ENCODE results near the genes HOXA11 and CPVL.

DNA sequence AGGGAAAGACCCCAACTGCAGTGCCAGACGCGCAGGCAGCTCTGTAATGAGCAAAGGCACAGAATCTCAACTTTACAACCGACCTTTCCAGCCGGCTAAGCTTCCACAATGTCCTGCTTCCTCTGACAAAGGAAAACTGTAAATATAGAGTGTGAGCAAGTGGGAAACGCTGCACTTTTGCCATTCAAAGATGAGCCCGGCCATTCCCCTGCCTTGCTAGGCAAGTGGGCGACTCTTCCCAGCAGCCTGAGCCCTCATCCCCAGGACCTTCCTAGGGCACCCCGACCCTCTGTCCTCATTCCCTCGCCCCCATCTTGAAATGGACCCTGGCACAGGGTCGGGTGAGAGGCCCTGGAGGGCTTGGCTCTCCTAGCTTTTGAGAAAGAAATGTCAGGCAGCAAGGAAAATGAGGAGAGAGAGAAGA, 1.1 kb downstream of the HOXA7 start:
- PRO-cap, 3 experiments = no peak in any of the 3 experiments
- RAMPAGE, long total RNA, 2 experiments = no peak in any of the 2 experiments
- RRBS = 4% methylated on average over 3 of the region's 10 CpGs

GRCh38 chr7:27171007-27172340, 2.6 kb downstream of the HOXA10 start:
- PRO-cap, 3 experiments = no peak in any of the 3 experiments
- RAMPAGE, long total RNA, 2 experiments = no peak in any of the 2 experiments
- RRBS = 15% methylated on average over 5 of the region's 39 CpGs

- PRO-cap, 3 experiments = no peak in any of the 3 experiments
- RAMPAGE, long total RNA, 2 experiments = no peak in any of the 2 experiments
- RRBS = no CpG with 5 or more reads among the region's 4 CpGs
These were observed 3.3 kb downstream of the HOXA11 start for GRCh38 chr7:27181733-27182195.

DNA sequence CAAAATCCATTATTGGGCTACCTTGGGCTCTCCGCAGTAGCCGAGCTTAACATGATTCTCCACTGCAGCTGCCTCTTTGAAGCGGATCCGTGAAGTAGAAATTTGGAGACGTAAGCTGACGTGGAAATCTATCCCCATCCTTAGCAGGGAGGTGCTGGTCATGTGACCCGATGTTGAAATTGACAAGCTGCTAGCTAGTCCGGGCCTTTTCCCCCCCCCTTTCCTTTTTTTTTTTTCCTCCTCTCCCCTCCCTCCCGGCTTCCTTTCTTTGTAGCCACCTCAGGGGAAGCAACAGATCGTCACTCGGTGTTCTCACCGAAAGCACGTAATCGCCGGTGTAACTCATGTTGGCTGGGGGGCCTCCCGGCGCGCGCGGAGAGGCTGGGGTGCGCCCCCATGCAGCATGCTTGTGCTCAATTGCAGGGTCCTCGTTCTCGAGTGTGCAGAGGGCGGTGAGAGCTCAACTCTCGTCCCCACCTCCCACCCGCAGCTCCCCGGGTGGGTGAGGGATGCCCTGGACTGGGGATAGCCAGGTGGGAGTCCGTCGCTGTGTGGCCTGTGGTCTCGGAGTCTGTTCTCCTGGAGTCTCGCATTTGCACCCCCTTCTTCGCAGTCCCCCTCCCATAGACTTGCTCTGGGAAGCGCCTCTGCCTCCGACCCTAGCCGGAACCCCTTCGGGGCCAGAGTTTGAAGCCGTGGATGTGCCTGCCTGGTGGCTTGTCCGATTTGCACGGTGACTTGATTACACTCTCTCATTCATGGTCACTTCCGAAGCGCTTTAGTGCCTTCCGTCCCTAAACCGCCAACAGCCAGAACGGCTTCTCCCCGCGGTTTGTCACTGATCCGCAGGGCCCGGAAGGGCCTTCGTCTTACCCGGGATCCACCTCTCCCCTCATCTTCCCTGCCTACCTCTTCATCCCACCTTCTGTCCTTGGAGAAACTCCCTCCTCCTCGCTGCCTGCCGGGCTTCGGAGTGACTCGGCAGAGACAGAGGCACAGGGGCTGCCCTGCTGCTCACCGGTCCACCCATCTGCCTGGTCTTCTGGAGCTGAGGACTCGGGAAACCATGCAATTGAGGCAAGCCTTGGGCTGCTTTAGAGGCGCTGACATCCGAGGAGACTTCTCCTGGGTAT, at the start of gene HOXA11:
TSS of gene HOXA11 (minus strand) at position 98 of the 1,133 bp plus-strand sequence.
- PRO-cap, 3 experiments = no peak in any of the 3 experiments
- RAMPAGE, long total RNA, 2 experiments = no peak in any of the 2 experiments
- RRBS = 5% methylated on average over 12 of the region's 58 CpGs

GRCh38 chr7:27187144-27187786, 2.2 kb upstream of the HOXA11 start:
- PRO-cap, 3 experiments = no peak in any of the 3 experiments
- RAMPAGE, long total RNA, 2 experiments = no peak in any of the 2 experiments
- RRBS = no CpG with 5 or more reads among the region's 9 CpGs

- PRO-cap, 3 experiments = no peak in any of the 3 experiments
- RAMPAGE, long total RNA, 2 experiments = no peak in any of the 2 experiments
- RRBS = no CpG with 5 or more reads among the region's 22 CpGs
These were observed 2.7 kb upstream of the HOXA11 start for GRCh38 chr7:27187787-27188142.

GRCh38 chr7:27244292-27244887, 1.8 kb downstream of the EVX1 start:
- PRO-cap, 3 experiments = no peak in any of the 3 experiments
- RAMPAGE, long total RNA, 2 experiments = no peak in any of the 2 experiments
- RRBS = no CpG with 5 or more reads among the region's 8 CpGs

DNA sequence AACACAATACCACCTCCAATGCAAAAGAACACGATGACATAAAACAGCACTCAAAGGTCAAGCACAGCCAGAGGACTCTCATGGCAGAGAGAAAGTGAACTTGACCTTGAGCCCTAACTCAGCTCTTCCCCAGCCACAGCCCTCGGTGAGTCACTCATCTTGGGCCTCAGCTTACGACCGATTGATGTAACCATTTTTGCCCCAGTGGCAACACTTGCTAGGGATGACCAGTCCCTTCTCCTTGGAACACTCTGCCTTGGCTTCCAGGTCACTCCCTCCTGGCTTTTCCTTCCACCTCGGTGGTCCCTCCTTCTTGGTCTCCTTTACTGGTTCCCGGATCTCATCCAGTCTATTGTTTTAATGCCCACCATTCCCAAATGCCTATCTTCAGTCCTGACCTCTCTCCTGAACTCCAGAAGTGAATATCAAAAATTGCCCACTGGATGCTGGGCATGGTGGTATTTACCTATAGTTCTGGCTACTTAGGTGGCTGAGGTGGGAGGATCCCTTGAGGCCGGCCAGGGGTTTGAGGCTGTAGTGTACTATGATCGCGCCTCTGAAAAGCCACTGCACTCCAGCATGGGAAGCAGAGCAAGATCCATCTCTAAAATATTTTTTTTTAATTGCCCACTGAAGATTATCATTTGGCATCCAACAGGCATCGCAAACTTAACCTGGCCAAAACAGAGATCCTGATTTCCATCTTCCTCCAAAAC, 77.6 kb downstream of the JAZF1 start:
- PRO-cap, 3 experiments = peak in 3 of 3 experiments; most common plus-strand start position 230 of the sequence (in 3); most common minus-strand start position 144 of the sequence (in 1)
- RAMPAGE, long total RNA, 2 experiments = no peak in any of the 2 experiments
- RRBS = no CpG with 5 or more reads among the region's 10 CpGs

GRCh38 chr7:28105537-28105981, 75.0 kb downstream of the JAZF1 start:
- PRO-cap, 3 experiments = peak in 3 of 3 experiments; most common plus-strand start chr7:28105756 (in 3); most common minus-strand start chr7:28105739 (in 3)
- RAMPAGE, long total RNA, 2 experiments = no peak in any of the 2 experiments
- RRBS = no CpG with 5 or more reads among the region's 6 CpGs

GRCh38 chr7:28149732-28150413, 30.7 kb downstream of the JAZF1 start:
- PRO-cap, 3 experiments = no peak in any of the 3 experiments
- RAMPAGE, long total RNA, 2 experiments = no peak in any of the 2 experiments
- RRBS = no CpG with 5 or more reads among the region's 6 CpGs

DNA sequence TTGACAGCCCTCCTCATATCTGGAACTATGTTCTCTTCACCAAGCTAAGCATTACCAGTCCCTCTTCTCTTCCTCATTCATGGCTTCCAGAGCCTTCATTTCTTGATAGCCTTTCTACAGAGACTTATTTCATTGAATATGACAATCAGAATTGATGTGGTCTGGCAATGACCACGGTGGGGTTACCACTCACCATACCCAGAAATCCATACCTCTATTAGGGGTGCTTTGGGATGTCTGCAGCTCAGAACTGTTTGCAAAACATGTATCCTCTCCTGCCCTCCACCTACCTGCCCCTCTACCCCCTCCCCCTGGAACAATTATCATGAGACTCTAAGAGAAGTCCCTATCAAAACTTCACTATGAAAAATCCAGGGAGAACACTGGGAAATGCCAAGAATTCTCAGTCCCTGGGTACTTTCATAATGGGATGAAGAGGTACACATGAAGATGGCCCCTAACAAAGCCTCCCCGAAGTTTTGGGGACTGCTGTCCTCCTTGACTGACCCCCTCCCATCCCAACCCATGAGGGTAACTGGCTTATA, 26.9 kb downstream of the JAZF1 start:
- PRO-cap, 3 experiments = no peak in any of the 3 experiments
- RAMPAGE, long total RNA, 2 experiments = no peak in any of the 2 experiments
- RRBS = no CpG with 5 or more reads among the region's 2 CpGs

- PRO-cap, 3 experiments = no peak in any of the 3 experiments
- RAMPAGE, long total RNA, 2 experiments = no peak in any of the 2 experiments
- RRBS = no CpG with 5 or more reads among the region's 10 CpGs
These were observed 10.1 kb downstream of the JAZF1 start for GRCh38 chr7:28170367-28171001.

- PRO-cap, 3 experiments = peak in 3 of 3 experiments; most common plus-strand start chr7:28272607 (in 3)
- RAMPAGE, long total RNA, 2 experiments = no peak in any of the 2 experiments
- RRBS = no CpG with 5 or more reads among the region's 8 CpGs
These were observed 91.8 kb upstream of the JAZF1 start for GRCh38 chr7:28272395-28272734.

DNA sequence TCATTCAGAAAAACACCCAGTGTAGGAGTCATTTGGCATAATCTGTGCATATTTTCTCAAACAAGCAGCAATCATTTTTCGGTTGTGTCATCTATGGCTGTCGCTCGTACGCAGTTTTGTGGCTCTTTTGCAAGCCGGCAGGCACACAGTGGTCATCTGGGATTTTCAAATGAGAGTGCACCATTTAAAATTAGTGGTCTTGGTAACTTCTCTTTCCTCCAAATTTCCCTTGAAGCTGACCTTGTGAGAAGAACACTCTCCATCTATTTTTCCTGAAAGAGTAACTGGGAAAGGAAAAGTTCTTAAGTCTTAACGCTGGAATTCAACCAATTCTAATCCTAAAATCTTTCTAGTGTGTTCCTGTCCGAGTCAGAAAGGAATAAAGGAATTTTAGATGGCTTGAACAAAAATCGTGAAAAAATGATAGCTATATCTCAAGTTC, 20.0 kb downstream of the CREB5 start:
- PRO-cap, 3 experiments = no peak in any of the 3 experiments
- RAMPAGE, long total RNA, 2 experiments = no peak in any of the 2 experiments
- RRBS = no CpG with 5 or more reads among the region's 8 CpGs

DNA sequence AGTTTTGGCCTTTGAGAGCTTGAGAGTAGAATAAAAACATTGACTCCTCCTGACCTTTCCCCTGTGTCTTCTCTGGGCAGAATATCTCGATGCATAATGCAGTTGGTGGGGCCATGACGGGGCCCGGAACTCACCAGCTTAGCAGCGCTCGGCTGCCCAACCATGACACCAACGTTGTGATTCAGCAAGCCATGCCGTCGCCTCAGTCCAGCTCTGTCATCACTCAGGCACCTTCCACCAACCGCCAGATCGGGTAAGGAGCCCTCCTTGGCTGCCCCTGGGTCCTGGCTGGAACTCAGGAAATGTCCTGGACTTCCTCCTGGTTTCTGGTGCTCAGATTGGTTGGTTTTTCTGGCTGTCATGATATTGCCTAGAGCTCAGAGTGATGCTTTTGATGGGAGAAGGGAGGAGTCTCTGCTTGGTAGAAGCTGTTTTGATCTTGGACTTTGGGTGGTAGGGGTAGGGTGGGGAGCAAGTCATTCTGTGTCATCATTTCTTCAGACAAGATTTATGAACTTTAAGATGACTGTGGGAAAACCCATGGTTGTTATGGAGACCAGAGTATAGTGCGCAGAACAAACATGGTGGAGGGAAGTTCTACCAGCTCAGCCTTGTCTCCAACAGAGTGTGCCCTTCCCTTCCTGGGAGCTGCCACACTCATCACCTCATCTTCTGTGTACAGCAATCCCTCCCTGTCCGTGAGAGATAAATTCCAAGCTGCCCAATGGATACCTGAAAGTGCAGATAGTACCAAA, 158.1 kb downstream of the CREB5 start:
- PRO-cap, 3 experiments = no peak in any of the 3 experiments
- RAMPAGE, long total RNA, 2 experiments = no peak in any of the 2 experiments
- RRBS = no CpG with 5 or more reads among the region's 12 CpGs

DNA sequence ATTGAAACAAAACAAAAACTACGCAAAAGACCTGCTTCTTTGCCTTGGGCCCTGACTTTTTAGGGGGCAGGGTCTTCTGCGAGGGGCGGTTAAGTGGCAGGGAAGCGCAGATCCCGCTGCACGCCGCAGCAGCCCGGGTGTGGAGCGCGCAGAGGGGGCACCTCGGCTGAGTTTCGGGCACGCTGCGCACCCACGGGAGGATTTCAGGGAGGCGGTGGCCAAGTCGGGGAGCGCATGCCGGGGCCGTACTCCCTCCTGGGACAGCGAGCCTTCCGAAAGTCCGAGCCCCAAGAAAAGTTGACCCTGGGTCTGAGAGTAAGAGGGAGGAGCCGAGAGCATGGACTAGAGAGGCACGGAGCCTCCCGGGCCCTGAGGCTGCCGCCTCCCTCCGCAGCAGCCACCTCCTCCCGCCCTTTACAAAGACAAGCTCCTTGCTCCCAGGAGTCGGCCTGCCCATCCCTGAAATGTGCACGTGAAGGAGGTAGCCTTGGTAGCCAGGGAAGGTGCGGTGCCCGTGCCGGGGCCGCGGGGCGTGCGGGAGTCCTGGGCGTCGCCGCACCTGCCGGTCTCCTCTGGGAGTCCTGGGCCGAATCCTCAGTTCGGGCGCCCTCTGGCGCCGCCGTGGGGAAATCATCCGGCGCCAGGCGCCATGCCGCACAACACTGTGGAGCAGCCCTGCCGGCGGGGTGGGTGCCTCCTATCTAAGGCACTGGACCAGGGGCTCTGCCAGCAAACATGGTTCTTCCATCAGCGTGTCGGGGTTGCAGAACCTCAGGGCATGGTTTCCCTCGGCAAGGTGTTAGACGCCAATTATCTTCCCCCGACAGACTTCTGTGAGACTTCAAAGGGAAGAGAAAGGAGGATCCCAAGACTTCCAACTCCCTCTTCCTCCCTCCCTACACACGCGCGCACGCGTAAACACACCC, 104.1 kb downstream of the TRIL start:
- PRO-cap, 3 experiments = peak in 2 of 3 experiments; most common plus-strand start position 655 of the sequence (in 1); most common minus-strand start position 574 of the sequence (in 2)
- RAMPAGE, long total RNA, 2 experiments = no peak in any of the 2 experiments
- RRBS = 2% methylated on average over 27 of the region's 64 CpGs

DNA sequence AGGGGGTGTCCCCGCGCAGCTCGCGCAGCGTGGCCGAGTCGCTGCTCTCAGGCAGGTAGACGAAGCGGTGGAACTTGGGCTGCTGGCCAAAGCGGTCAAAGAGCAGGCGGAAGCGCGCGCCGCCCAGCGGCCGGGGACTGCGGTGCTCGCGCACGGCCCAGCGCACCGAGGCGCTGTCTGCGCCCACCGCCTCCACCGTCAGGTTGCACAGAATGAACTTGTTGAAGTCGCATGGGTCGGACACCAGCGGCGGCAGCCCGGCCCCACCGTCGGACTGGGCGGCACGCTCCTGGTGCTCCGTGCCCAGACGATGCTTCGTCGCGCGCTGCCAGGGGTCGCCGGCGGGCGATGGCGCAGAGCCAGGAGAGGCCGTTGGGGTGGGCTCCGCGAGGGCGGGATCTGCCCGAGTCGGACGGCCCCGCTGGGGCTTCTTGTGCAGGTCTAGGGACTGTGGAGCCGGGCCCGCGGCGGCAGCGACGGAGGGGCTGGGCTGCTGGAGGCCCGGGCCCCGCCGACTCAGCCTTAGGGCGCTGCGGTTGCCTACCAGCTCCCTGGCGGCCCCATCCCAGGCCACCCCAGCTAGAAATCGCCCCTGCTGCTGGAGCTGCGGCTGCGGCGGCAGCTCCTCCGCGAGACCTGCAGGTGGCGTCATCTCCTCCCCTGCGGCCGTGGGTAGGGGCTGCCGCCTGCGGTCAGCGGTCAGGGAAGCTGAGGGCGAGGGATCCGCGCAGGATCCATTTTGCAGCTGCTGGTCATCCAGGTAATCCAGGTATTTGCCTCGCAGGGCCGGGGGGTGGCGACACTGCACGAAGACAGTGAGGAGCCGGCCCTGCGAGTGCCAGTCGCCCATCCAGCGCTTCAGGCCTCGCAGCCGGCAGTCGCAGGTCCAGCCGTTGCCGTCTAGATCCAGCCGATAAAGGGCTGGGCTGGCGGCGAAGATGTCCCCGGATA, 1.8 kb downstream of the TRIL start:
- PRO-cap, 3 experiments = no peak in any of the 3 experiments
- RAMPAGE, long total RNA, 2 experiments = start-site peak on the plus strand in 1 of 2 experiments, centred at position 374 of the sequence, 31 reads per replicate
- RRBS = 1% methylated on average over 36 of the region's 99 CpGs

DNA sequence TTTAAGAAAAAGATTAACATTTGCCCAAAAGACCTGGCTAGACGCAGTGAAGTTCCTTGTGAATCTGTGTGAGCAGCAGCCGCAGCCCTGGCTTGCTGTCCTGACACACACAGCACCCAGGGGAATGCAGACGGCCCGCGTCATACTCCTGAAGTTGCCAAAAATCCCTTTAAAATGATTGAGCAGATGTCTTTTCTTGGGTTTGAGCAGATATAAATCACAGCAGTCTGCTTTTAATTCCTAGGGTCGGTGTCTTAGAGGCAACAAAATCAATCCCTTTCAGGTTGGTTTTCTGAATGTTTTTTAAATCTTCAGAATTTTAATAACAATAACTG, 32.1 kb upstream of the TRIL start:
- PRO-cap, 3 experiments = no peak in any of the 3 experiments
- RAMPAGE, long total RNA, 2 experiments = no peak in any of the 2 experiments
- RRBS = no CpG with 5 or more reads among the region's 6 CpGs

GRCh38 chr7:29146308-29147121, at the start of gene CPVL:
Gene CPVL (minus strand): TSS chr7:29146537.
- PRO-cap, 3 experiments = peak in 3 of 3 experiments; most common plus-strand start chr7:29146591 (in 3); most common minus-strand start chr7:29146464 (in 1)
- RAMPAGE, long total RNA, 2 experiments = start-site peak on the plus strand in 1 of 2 experiments, at chr7:29146547-29146619 at its widest, 95 reads per replicate; start-site peak on the minus strand in 2 of 2 experiments, at chr7:29146401-29146537 at its widest, 788 to 1,159 reads per replicate
- RRBS = no CpG with 5 or more reads among the region's 34 CpGs

GRCh38 chr7:29178061-29178685, 16.4 kb upstream of the CHN2 start:
- PRO-cap, 3 experiments = peak in 2 of 3 experiments; most common plus-strand start chr7:29178502 (in 2); most common minus-strand start chr7:29178281 (in 2)
- RAMPAGE, long total RNA, 2 experiments = no peak in any of the 2 experiments
- RRBS = no CpG with 5 or more reads among the region's 9 CpGs

All from testis (tissue), 5 donors.